Cardiac muscle cell (in vitro differentiated cells and primary cell): ENCODE results near the gene GALR1.

GRCh38 chr18:77054581-77055305 lies 77.8 kb downstream of the MBP start:
- RAMPAGE, long total RNA = no peak
- RRBS = no CpG with 5 or more reads among the region's 15 CpGs

- RAMPAGE, long total RNA = no peak
- RRBS = no CpG with 5 or more reads among the region's 7 CpGs
These were observed 70.8 kb downstream of the MBP start for GRCh38 chr18:77061830-77062152.

DNA sequence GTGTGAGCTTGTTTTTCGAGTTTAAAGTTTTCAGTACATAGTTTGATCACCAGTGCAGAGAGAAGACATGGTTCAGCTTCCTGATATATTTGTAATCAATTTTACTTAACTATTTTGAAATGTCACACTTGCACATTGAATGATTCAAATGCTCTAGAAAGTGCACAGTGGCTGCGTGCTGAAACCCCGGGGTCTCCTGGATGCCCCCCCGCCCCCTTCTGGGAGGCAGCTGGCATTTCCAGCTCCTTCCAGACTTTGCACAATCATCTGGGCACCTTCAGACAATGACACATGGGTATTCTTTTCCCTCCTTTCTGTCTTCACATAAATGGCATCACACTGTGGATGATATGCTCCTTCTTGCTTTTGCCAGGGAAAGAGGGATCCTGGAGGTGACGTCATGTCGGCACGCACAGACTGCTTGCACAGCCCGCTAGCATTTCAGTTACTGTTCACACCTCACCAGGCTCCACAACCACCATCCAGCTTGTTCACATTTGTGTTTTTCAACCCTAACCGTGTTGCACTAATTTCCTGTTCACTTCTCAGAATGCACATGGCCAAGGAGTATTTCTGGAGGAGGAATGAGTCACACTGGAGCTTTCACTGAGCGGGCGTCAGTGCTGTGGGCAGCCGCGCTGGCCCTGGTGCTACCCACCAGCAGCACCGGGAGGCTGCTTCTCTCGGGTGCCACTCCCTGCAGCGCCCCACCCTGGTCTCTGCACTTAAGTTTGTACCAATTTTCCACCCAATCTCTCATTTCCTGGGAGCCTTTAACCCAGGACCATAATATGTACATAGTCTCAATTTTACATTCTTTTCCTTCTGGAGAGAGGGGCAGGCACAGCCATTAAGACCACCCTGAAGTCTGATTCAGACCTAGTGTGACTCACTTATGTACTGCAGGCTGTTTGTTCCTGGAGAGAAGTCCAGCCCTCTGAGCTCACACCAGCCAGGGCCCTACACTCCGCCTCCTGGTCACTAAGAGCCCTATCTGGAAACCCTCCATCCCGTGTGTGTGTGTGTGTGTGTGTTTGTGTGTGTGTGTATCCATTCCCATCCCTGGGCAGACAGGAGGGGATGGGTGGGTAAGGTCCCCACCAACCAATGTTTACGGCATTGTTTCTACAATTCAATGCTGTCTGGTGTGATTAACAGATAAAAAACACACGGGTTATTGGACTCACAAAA lies 65.2 kb downstream of the MBP start:
- RAMPAGE, long total RNA = no peak
- RRBS = no CpG with 5 or more reads among the region's 20 CpGs

DNA sequence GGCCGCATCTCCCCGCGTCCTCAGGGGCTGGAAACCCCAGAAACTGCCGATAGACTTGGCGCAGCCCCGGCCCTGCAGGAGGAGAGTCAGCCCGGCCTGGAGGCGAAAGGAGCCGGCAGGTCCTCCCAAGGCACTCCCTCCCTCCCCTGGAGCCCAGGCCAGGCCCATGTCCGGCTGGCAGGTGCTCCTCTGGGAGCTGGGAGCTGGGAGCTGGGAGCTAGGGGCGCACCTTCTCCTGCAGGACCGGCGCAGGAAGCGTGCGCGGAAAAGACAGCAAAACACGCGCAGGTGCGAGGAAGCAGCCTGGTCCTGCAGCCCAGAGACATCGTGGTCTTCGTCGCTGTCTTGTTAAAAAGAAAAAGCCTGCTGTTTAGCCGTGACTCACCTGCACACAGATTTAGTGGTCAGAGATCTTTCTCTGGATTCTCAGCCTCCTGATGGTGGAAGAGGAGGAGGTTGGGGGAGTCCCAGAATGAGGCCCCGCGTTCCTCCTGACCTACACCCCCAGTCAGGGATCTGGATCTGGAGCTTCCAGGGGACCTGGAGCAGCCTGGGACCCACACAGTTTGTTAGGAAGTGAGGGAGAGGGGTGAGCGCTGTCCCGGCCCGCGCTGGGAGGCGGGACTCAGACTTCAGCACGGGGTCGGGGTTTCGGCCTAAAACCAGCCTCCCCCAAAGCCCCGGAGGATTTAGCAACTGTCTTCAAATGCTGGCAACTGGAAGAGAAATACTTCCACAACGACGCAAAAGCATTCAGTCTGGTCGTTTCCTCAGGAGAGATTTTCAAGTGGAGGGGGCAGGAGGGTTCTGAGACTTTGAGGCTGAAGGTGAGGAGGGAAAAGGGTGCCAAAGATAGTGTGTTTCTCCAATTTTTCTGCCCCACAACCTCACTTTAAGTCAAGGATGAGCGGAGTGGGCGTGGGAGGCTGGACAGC lies 815 bp upstream of the MBP start:
- RAMPAGE, long total RNA = no peak
- RRBS = 18% methylated on average over 10 of the region's 39 CpGs

GRCh38 chr18:77207269-77207840 lies 42.3 kb upstream of the GALR1 start:
- RAMPAGE, long total RNA = no peak
- RRBS = no CpG with 5 or more reads among the region's 10 CpGs

DNA sequence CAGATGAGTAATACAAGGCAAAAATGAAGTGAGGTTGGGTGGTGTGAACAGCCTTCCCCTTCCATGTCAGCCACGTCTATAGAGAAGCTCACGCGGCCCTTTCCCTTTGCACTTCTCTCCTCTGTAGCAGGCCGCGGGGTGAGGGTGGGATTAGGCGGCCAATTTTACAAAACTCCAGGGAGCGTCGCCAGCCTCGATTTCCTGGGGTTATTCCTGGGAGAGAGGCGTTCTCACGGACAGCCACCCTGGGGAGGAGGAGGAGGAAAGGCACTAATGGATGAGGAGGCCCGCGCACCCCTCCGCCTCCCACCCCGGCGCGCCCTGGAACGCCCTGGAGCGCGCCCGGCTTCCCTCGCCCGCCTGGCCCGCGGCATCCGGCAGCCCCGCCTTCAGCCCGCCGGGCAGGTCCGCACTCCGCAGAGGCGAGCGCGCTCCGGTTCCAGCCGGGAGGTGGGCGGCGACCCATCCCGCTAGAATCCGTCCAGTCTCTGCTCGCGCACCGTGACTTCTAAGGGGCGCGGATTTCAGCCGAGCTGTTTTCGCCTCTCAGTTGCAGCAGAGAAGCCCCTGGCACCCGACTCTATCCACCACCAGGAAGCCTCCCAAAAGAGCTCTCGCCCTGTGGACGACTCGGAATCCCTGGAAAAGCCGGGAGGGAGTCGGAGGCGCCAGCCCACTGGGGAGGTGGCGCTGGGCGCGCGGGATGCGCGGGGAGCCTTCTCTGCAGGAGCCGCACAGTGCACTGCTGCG lies at the start of gene GALR1:
TSS of gene GALR1 (plus strand) at position 536 of the 750 bp plus-strand sequence.
- RAMPAGE, long total RNA = no peak
- RRBS = 3% methylated on average over 7 of the region's 62 CpGs

- RAMPAGE, long total RNA = no peak
- RRBS = no CpG with 5 or more reads among the region's 8 CpGs
These were observed 573.0 kb upstream of the SALL3 start for GRCh38 chr18:78406646-78406977.

DNA sequence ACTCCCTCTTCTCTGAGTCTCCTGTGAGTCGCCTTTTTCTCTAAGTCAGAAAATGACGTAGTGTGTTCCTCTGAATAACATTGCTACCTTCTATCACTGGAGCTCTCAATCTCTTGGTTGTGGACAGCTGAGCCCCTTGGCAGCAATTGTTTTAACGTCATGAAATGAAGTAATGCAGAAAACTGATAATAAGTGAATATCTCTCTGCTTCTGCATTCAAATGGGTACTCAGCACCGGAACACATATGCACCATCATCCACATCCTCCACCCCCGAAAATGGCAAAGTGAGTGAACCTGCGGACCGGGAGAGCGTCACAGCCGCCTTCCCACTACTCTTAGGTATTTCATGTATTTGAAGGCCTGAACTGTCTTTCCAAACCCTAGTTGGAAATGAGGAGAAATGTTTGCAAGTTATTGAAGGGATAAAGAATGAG lies 433.2 kb upstream of the SALL3 start:
- RAMPAGE, long total RNA = no peak
- RRBS = 10% methylated on average over 4 of the region's 9 CpGs

DNA sequence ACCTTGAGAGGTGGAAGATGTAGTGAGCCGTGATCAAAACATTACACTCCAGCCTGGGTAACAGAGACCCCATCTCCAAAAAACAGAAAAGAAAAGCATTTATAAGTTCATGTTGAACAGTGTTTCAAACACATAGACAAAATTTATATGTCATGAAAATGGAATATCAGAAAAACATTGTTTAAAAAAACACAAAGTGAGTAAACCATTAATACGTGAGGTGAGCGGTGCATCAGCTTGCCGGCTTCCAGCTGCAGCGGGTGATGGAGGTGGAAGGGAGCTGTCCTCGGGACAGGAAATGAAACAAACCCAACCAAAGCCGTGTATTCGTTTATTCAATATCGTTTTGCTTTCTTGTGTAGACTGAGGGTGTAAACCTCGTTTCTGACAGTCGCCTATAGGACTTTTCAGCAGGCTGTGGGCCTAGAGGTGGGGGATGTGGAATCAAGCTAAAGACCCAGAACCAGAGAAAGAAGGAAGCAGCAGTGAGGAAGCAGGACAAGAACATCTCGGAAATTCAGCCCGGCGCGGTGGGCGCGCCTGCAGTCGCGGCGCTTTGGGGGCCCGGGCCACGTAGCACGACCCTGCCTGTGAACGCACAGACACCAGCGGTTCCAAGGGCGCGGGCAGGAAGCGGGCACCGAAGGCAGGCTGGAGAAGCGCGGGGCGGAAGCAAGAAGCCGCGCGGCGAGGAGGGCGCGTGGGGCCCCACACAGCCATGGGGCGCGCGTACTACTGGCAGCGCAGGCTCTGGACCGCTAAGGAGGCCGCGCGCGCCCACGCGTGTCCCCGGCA lies 868 bp upstream of the ATP9B start:
- RAMPAGE, long total RNA = no peak
- RRBS = 13% methylated on average over 10 of the region's 50 CpGs

- RAMPAGE, long total RNA = no peak
- RRBS = no CpG with 5 or more reads among the region's 5 CpGs
These were observed 135.7 kb downstream of the ATP9B start for GRCh38 chr18:79204870-79205252.

DNA sequence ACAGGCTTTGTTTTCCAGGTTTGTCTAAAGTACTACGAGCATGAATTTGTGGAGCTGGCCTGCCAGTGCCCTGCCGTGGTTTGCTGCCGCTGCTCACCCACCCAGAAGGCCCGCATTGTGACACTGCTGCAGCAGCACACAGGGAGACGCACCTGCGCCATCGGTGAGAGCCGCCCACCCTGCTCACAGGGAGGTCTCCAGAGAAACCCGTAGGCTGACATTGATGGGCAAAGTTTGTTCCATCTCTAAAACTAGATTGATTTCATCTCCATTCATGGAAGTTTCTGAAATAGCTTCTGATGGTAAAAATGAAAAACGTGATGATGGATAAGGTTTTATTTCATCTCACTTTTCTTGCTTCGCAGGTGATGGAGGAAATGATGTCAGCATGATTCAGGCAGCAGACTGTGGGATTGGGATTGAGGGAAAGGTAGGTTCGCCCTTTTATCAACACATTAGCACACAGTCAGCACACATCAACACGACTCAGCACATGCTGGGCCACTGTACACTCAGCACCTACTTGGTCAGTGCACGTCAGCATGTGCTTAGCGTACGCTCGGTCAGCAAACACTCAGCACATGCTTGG lies 50.2 kb upstream of the NFATC1 start:
- RAMPAGE, long total RNA = no peak
- RRBS = no CpG with 5 or more reads among the region's 17 CpGs

DNA sequence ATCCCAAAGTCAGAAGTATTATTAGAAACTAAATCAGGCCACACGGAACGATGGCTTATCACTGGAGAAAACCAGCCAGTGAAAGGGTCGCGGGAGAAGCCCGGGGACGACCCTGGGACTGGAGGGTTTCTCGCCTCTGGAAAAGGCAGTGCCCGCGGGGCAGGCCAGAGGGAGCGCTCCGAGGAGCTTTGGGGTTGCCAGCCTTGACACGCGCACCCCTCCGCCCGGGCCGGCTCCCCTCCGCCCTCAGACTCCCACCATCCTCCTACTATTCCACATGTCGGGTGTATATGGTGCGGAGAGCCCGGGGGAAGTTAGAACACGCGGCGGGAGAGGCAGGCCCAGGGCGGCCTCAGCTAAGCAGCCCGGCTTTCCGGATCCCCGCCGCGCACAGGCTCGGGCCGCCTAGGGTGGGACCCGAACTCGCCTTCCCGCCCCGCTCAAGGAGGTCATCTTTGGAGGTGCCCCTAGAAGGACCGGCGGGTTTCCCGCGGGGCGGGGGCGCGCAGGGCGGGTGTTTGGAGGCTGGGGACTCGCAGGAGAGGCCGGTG lies 3.5 kb downstream of the NFATC1 start:
- RAMPAGE, long total RNA = no peak
- RRBS = 24% methylated on average over 26 of the region's 45 CpGs

- RAMPAGE, long total RNA = no peak
- RRBS = 28% methylated on average over 16 of the region's 65 CpGs
These were observed 5.1 kb downstream of the NFATC1 start for GRCh38 chr18:79400582-79401545.

GRCh38 chr18:79509025-79509576 lies 113.4 kb downstream of the NFATC1 start:
- RAMPAGE, long total RNA = no peak
- RRBS = no CpG with 5 or more reads among the region's 28 CpGs

- RAMPAGE, long total RNA = no peak
- RRBS = no CpG with 5 or more reads among the region's 16 CpGs
These were observed 126.7 kb downstream of the NFATC1 start for GRCh38 chr18:79522267-79522905.

DNA sequence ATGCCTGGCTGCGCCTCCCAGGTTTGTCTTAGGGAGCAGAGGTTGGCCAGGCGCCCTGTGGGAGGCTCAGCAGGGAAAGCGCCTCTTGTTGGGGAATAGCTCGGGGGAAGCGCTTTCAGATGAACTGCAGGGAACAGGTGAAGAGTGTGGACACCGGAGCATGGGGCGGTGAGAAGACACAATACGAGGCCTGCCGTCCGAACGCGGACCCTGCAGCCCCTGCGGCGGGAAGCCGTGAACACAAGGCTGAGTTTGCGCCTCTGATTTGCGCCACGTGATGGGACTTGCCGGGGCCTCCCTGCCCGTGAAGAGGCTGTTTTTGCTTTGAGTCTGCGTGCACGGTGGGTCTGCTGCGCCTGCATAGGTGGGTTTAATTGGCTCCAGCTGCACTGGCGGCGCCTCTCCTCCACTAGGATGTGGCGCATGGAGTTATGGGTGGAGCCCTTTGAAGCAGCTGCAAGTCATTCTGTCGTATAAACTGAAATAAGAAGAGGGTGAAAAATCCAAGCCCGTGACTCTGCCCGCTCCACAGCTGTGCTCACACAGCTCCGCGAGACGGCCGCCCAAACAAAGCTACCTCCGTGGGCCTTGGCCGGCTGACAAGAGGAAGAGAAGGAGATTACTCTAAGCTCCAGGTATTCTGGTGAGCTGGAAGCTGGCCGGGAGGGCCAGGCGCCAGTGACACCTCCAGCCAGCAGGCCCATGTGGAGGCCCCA lies 103.5 kb upstream of the CTDP1 start:
- RAMPAGE, long total RNA = no peak
- RRBS = 44% methylated on average over 6 of the region's 37 CpGs

GRCh38 chr18:79681433-79682227 lies 2.0 kb downstream of the CTDP1 start:
- RAMPAGE, long total RNA = no peak
- RRBS = no CpG with 5 or more reads among the region's 18 CpGs

- RAMPAGE, long total RNA = no peak
- RRBS = no CpG with 5 or more reads among the region's 19 CpGs
These were observed 4.5 kb downstream of the CTDP1 start for GRCh38 chr18:79684020-79684633.

GRCh38 chr18:79687586-79688452 lies 8.2 kb downstream of the CTDP1 start:
- RAMPAGE, long total RNA = no peak
- RRBS = no CpG with 5 or more reads among the region's 20 CpGs

GRCh38 chr18:79738315-79738766 lies 58.7 kb downstream of the CTDP1 start:
- RAMPAGE, long total RNA = no peak
- RRBS = no CpG with 5 or more reads among the region's 11 CpGs